ENCODE data around the gene PRB3.

DNA sequence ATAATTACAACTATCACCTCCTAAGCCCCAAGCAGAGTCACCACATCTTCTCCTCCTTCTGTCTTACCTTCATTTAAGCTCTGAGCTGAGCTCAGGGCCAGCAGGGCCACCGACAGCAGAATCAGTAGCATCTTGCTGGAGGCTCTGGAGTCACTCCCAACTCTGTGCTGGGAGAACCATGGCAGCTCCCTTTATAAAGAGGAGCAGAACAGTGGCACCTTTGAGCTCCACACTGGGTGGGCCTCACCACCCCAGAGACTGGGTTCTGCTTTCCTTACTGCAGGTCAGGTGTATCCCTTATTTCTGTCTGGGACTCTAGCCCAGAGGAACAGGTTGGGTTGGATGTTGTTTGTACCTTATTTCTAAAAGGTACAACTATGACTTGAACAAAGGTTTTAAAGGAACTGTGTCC lies at the start of gene PRB3:
Gene PRB3, minus strand, starts transcription at position 169 of the 412 bp plus-strand sequence.
- RAMPAGE, long total RNA: no peak
- RRBS: no CpG with 5 or more reads among the region's 1 CpG
PRO-cap:
- standard: no peak
- CoPRO, capped RNA only, 2 experiments: no peak in any of the 2 experiments
- CoPRO, capped and uncapped RNA, 2 experiments: no peak in any of the 2 experiments
- CoPRO, uncapped RNA only, 2 experiments: no peak in any of the 2 experiments
CAGE:
- cytosol, long polyA plus RNA: no peak
- long polyA plus RNA: no peak
- nucleolus, long total RNA: no peak
- nucleus, long polyA plus RNA: no peak

- RAMPAGE, long total RNA: no peak
- RRBS: no CpG with 5 or more reads among the region's 23 CpGs
PRO-cap:
- standard: no peak
- CoPRO, capped RNA only, 2 experiments: no peak in any of the 2 experiments
- CoPRO, capped and uncapped RNA, 2 experiments: no peak in any of the 2 experiments
- CoPRO, uncapped RNA only, 2 experiments: no peak in any of the 2 experiments
CAGE:
- cytosol, long polyA plus RNA: no peak
- long polyA plus RNA: no peak
- nucleolus, long total RNA: no peak
- nucleus, long polyA plus RNA: no peak
Observed at GRCh38 chr12:11297484-11297952, 12.7 kb downstream of the PRB4 start.

- RAMPAGE, long total RNA: no peak
- RRBS: no CpG with 5 or more reads among the region's 20 CpGs
PRO-cap:
- standard: no peak
- CoPRO, capped RNA only, 2 experiments: no peak in any of the 2 experiments
- CoPRO, capped and uncapped RNA, 2 experiments: no peak in any of the 2 experiments
- CoPRO, uncapped RNA only, 2 experiments: no peak in any of the 2 experiments
CAGE:
- cytosol, long polyA plus RNA: no peak
- long polyA plus RNA: no peak
- nucleolus, long total RNA: no peak
- nucleus, long polyA plus RNA: no peak
Observed at GRCh38 chr12:11652171-11653176, 3.0 kb downstream of the ETV6 start.

DNA sequence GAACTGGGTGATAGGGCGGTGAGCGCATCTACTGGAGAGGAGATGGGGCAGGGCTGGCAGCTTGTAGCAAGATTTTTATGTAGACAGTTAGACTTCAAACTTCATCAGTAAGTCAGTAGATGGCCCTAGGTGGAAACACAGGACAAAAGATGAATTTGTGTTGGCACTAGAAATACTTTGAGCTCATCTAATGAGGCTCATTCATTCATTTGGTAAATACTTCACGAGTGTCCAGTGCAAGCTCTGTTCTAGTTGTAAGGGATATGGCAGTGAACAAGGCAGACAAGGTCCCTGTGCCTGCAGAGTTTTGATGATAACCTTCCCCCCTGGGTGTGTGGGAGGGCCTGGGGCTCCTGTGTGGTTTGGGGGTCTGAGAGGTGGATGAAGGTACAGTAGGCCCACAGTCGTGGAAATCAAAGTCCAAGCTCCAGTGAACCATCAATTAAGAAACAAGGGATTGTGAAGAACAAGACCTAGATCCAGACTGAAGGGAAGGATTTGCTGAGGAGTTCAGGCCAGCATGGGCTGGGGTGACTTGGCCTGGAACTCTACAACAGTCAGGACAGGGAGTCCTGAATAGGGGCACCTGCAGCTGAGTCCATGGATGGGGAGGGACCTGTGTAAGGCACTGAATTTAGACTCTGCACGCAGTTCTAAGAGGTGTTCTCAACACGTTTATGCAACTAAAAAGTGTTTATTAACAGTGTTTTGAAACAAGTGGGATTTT lies 87.4 kb downstream of the ETV6 start:
- RAMPAGE, long total RNA: no peak
- RRBS: no CpG with 5 or more reads among the region's 6 CpGs
PRO-cap:
- standard: no peak
- CoPRO, capped RNA only, 2 experiments: no peak in any of the 2 experiments
- CoPRO, capped and uncapped RNA, 2 experiments: no peak in any of the 2 experiments
- CoPRO, uncapped RNA only, 2 experiments: no peak in any of the 2 experiments
CAGE:
- cytosol, long polyA plus RNA: no peak
- long polyA plus RNA: no peak
- nucleolus, long total RNA: no peak
- nucleus, long polyA plus RNA: no peak

- RAMPAGE, long total RNA: no peak
- RRBS: no CpG with 5 or more reads among the region's 5 CpGs
PRO-cap:
- standard: no peak
- CoPRO, capped RNA only, 2 experiments: no peak in any of the 2 experiments
- CoPRO, capped and uncapped RNA, 2 experiments: no peak in any of the 2 experiments
- CoPRO, uncapped RNA only, 2 experiments: no peak in any of the 2 experiments
CAGE:
- cytosol, long polyA plus RNA: no peak
- long polyA plus RNA: no peak
- nucleolus, long total RNA: no peak
- nucleus, long polyA plus RNA: no peak
Observed at GRCh38 chr12:11740950-11741730, 91.7 kb downstream of the ETV6 start.

DNA sequence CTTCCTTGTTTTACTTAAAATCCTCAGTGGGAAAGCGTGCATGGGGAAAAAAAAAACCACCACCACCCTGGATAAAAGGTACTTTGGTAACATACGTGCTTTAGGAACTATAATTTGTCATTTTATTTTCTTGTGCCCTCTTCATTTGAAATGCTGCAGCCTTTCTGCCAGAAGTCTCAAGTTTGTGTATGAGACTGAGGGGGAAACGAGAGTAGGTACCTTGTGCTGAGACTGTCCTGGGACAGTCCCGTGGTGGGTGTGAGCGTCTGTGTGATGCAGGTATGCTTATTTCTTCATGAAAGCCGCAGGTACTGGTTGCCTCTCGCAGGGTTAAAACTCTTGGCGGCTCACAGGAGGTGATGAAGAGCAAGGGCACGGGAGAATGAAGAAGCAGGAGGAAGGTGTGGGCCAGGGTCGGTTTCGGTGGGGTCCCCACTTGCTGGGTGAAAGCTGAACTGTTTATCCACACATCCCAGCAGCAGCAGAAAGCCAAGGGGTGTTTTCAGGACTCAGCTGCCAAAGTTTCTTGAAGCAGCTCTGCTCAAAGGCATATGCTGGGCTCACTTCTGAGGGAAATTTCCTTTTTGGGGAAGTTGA lies 116.3 kb downstream of the ETV6 start:
- RAMPAGE, long total RNA: no peak
- RRBS: no CpG with 5 or more reads among the region's 11 CpGs
PRO-cap:
- standard: no peak
- CoPRO, capped RNA only, 2 experiments: no peak in any of the 2 experiments
- CoPRO, capped and uncapped RNA, 2 experiments: no peak in any of the 2 experiments
- CoPRO, uncapped RNA only, 2 experiments: no peak in any of the 2 experiments
CAGE:
- cytosol, long polyA plus RNA: no peak
- long polyA plus RNA: no peak
- nucleolus, long total RNA: no peak
- nucleus, long polyA plus RNA: no peak

- RAMPAGE, long total RNA: no peak
- RRBS: no CpG with 5 or more reads among the region's 13 CpGs
PRO-cap:
- standard: no peak
- CoPRO, capped RNA only, 2 experiments: no peak in any of the 2 experiments
- CoPRO, capped and uncapped RNA, 2 experiments: no peak in any of the 2 experiments
- CoPRO, uncapped RNA only, 2 experiments: no peak in any of the 2 experiments
CAGE:
- cytosol, long polyA plus RNA: no peak
- long polyA plus RNA: no peak
- nucleolus, long total RNA: no peak
- nucleus, long polyA plus RNA: no peak
Observed at GRCh38 chr12:11838851-11840074, 189.8 kb downstream of the ETV6 start.

DNA sequence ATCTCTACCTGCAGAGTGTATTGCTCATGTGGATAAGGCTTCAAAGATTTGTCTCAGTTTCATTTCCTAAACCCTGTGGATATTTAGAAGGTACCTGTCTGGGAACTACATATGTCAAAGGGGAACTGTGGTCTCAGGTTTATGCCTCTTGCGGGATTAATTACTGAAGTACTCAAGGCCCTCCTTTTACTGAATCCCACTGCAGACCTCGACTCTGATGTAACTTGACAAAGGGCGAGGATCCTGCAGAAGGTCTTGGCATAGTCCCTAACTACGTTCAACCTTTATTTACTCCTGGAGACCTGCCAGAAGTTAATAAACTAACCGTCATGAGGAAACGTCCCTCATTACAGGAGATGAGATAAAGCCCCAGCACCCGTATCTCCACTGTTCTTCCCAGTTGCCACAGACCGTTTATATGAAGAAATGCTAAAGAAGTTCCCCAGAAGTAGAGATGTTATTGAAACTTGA lies 190.8 kb downstream of the ETV6 start:
- RAMPAGE, long total RNA: no peak
- RRBS: no CpG with 5 or more reads among the region's 8 CpGs
PRO-cap:
- standard: no peak
- CoPRO, capped RNA only, 2 experiments: no peak in any of the 2 experiments
- CoPRO, capped and uncapped RNA, 2 experiments: no peak in any of the 2 experiments
- CoPRO, uncapped RNA only, 2 experiments: no peak in any of the 2 experiments
CAGE:
- cytosol, long polyA plus RNA: no peak
- long polyA plus RNA: no peak
- nucleolus, long total RNA: no peak
- nucleus, long polyA plus RNA: no peak

GRCh38 chr12:11884997-11886349 lies 185.3 kb upstream of the BCL2L14 start:
- RAMPAGE, long total RNA: no peak
- RRBS: no CpG with 5 or more reads among the region's 18 CpGs
PRO-cap:
- standard: no peak
- CoPRO, capped RNA only, 2 experiments: no peak in any of the 2 experiments
- CoPRO, capped and uncapped RNA, 2 experiments: no peak in any of the 2 experiments
- CoPRO, uncapped RNA only, 2 experiments: no peak in any of the 2 experiments
CAGE:
- cytosol, long polyA plus RNA: no peak
- long polyA plus RNA: no peak
- nucleolus, long total RNA: no peak
- nucleus, long polyA plus RNA: no peak

DNA sequence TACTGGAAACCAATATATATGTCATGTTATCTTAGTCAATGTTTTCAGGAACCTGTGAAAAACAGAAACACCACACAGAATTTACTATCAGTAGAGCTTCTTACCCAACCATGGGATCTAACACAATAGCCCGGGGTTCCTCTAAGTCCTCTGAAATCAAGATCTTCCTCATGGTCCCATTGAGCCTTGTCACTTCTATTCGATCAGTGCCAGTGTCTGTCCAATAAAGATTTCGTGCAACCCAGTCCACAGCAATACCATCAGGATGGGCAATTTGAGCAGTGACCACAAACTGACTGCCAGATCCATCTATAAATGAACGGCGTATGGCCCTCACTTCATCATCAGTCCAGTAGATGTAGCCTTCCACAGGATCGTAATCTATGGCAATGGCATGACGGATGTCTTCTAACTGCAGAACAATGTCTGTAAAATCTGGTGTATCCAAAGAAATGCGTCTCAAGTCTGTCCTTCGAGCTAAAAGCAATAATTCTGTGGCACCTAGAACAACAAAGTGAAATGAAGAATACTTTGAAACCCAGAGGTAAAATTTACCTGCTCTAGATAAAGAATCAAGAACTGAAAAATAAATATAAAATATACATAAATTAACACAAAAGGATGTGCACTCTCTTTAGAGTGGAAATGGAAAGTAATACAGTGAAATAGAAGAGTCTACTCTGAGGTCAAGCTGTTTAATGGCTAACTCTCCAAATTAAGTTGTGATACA lies 85.7 kb downstream of the LRP6 start:
- RAMPAGE, long total RNA: no peak
- RRBS: no CpG with 5 or more reads among the region's 9 CpGs
PRO-cap:
- standard: no peak
- CoPRO, capped RNA only, 2 experiments: no peak in any of the 2 experiments
- CoPRO, capped and uncapped RNA, 2 experiments: no peak in any of the 2 experiments
- CoPRO, uncapped RNA only, 2 experiments: no peak in any of the 2 experiments
CAGE:
- cytosol, long polyA plus RNA: no peak
- long polyA plus RNA: no peak
- nucleolus, long total RNA: no peak
- nucleus, long polyA plus RNA: no peak

GRCh38 chr12:12481436-12482127 lies 81.1 kb downstream of the DUSP16 start:
- RAMPAGE, long total RNA: no peak
- RRBS: no CpG with 5 or more reads among the region's 4 CpGs
PRO-cap:
- standard: no peak
- CoPRO, capped RNA only, 2 experiments: no peak in any of the 2 experiments
- CoPRO, capped and uncapped RNA, 2 experiments: no peak in any of the 2 experiments
- CoPRO, uncapped RNA only, 2 experiments: no peak in any of the 2 experiments
CAGE:
- cytosol, long polyA plus RNA: no peak
- long polyA plus RNA: no peak
- nucleolus, long total RNA: no peak
- nucleus, long polyA plus RNA: no peak

GRCh38 chr12:12527777-12528522 lies 34.7 kb downstream of the DUSP16 start:
- RAMPAGE, long total RNA: no peak
- RRBS: no CpG with 5 or more reads among the region's 9 CpGs
PRO-cap:
- standard: no peak
- CoPRO, capped RNA only, 2 experiments: no peak in any of the 2 experiments
- CoPRO, capped and uncapped RNA, 2 experiments: no peak in any of the 2 experiments
- CoPRO, uncapped RNA only, 2 experiments: peak in 1 of 2 experiments; most common minus-strand start chr12:12528263 (in 1)
CAGE:
- cytosol, long polyA plus RNA: no peak
- long polyA plus RNA: no peak
- nucleolus, long total RNA: no peak
- nucleus, long polyA plus RNA: no peak

DNA sequence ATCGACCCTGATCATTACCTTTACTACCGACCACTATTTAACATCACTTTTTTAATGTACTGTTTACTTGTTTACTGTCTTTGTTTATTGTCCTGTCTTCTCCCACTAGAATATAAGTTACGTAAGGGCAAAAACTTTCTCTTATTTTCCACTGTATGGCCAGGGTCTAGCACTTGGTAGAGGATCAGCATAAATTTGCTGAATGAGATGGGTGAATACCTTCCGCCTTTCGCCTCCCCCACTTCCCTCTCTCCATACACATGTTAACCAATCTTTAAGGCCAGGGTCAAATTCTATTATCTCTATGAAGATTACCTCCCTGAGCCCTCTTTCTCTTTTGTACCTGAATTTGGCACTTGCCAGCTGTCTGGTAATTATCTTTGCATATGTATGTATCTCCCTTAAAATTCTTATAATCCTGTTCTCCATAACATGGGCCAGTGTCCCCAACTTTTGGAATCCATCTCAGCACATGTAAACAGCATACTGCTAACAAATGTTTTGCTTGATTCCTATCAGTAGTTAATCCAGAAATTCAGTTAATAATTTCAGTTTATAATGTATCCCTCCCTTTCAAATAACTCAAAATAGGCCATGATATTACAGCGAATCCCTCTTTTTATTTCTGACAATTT lies 4.9 kb downstream of the DUSP16 start:
- RAMPAGE, long total RNA: no peak
- RRBS: no CpG with 5 or more reads among the region's 6 CpGs
PRO-cap:
- standard: no peak
- CoPRO, capped RNA only, 2 experiments: no peak in any of the 2 experiments
- CoPRO, capped and uncapped RNA, 2 experiments: no peak in any of the 2 experiments
- CoPRO, uncapped RNA only, 2 experiments: no peak in any of the 2 experiments
CAGE:
- cytosol, long polyA plus RNA: no peak
- long polyA plus RNA: no peak
- nucleolus, long total RNA: no peak
- nucleus, long polyA plus RNA: no peak

DNA sequence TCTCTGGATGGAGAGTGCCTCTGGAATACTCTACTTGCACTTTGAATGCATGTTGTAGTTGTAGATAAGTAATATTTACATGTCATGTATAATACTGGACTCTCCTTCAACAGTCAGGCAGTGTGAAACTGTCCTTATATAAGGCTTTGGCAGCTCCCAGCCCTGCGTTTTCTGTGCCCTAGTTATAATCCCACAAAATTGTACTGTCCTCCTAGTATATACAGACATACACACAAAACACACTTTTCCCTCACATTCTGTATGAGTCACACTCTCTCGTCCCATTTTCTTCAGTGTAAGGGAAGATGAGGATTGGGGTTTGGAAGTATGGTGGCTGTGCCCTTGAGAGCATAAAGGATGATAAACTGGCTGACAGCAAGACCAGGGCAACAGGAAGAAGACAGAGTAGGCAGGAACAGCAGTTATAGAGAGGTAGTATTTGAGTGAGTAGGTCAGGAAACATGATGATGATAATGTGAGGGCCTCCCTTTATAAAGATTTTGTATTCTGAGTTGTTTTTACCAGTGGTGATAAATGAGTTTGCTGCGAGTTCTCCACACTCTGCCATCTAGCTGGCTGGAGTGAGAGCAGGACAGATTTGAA lies 4.9 kb downstream of the CREBL2 start:
- RAMPAGE, long total RNA: no peak
- RRBS: no CpG with 5 or more reads among the region's 3 CpGs
PRO-cap:
- standard: no peak
- CoPRO, capped RNA only, 2 experiments: no peak in any of the 2 experiments
- CoPRO, capped and uncapped RNA, 2 experiments: no peak in any of the 2 experiments
- CoPRO, uncapped RNA only, 2 experiments: no peak in any of the 2 experiments
CAGE:
- cytosol, long polyA plus RNA: no peak
- long polyA plus RNA: no peak
- nucleolus, long total RNA: no peak
- nucleus, long polyA plus RNA: no peak

GRCh38 chr12:12695877-12696049 lies 220 bp downstream of the GPR19 start:
- RAMPAGE, long total RNA: no peak
- RRBS: no CpG with 5 or more reads among the region's 5 CpGs
PRO-cap:
- standard: no peak
- CoPRO, capped RNA only, 2 experiments: no peak in any of the 2 experiments
- CoPRO, capped and uncapped RNA, 2 experiments: no peak in any of the 2 experiments
- CoPRO, uncapped RNA only, 2 experiments: no peak in any of the 2 experiments
CAGE:
- cytosol, long polyA plus RNA: no peak
- long polyA plus RNA: no peak
- nucleolus, long total RNA: no peak
- nucleus, long polyA plus RNA: no peak

DNA sequence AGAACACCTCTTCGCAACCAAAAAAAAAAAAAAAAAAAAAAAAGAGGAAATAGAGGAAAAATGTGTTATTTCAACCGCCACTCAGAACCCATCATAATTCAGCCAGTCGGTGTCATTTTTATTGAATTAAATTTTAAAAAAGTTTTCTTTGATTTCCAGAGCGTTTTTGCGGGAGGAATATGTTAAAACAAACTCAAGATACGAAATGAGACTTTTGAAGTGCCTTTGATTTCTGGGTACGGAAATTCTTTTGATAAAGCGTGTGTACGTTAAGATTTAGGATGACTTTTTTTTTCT lies 8.9 kb downstream of the CDKN1B start:
- RAMPAGE, long total RNA: no peak
- RRBS: no CpG with 5 or more reads among the region's 9 CpGs
PRO-cap:
- standard: no peak
- CoPRO, capped RNA only, 2 experiments: no peak in any of the 2 experiments
- CoPRO, capped and uncapped RNA, 2 experiments: no peak in any of the 2 experiments
- CoPRO, uncapped RNA only, 2 experiments: peak in 2 of 2 experiments; most common plus-strand start position 52 of the sequence (in 1)
CAGE:
- cytosol, long polyA plus RNA: no peak
- long polyA plus RNA: no peak
- nucleolus, long total RNA: no peak
- nucleus, long polyA plus RNA: no peak

- RAMPAGE, long total RNA: no peak
- RRBS: no CpG with 5 or more reads among the region's 7 CpGs
PRO-cap:
- standard: no peak
- CoPRO, capped RNA only, 2 experiments: no peak in any of the 2 experiments
- CoPRO, capped and uncapped RNA, 2 experiments: no peak in any of the 2 experiments
- CoPRO, uncapped RNA only, 2 experiments: peak in 1 of 2 experiments; most common plus-strand start chr12:12726818 (in 1); most common minus-strand start chr12:12726802 (in 1)
CAGE:
- cytosol, long polyA plus RNA: no peak
- long polyA plus RNA: no peak
- nucleolus, long total RNA: no peak
- nucleus, long polyA plus RNA: no peak
Observed at GRCh38 chr12:12726435-12727120, 9.4 kb downstream of the CDKN1B start.